Bronchial lymph node (tissue), 1 donor: ENCODE measurements around a stretch of chr17.

GRCh38 chr17:1176799-1177318, 2.9 kb downstream of the ABR start:
- PRO-cap: no peak

DNA sequence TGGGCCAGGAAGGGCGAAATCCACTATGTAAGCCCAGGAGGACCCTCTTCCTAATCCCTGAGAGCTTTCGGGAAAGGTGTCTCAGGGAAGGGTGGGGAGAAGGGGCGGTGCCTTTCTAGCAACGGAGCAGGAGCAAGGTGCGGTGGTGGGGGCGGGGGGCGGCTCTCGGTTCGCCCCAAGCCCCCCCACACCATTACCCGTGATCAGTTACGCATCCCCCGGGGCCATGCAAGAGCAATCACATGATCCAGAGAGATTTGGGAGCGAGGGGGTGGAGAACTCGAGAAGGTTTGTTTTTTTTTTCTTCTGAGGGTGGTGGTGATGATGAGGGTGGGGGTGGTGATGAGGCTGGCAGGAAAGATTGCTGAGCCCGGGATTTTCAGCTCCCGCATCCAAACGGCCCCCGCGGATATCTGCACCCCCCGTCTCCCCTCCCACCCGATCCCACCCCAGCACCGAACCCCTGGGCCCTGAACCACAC, 1.0 kb downstream of the ABR start:
- PRO-cap: no peak

DNA sequence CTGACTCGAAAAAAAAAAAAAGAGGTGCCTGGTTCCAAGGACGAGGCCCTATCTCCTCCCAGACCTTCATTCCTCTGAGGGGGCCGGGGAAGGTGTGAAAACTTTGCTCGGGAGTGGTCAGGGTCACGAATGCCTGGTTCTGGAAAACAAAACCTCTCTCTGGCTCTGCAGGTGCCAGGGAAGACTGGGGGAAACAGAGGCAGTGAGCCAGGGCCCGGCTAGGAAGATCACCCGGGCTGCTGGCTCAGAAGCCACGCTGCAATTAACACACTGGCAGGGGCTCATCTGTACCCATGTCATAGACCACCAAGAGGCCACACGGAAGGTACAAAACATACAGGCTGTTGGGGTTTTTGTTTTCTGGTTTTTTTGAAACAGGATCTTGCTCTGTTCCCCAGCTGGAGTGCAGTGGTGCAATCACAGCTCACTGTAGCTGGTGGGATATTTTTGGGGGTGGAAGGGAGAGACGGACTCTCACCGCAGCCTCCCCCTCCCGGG, 19.3 kb upstream of the ABR start:
- PRO-cap: no peak

DNA sequence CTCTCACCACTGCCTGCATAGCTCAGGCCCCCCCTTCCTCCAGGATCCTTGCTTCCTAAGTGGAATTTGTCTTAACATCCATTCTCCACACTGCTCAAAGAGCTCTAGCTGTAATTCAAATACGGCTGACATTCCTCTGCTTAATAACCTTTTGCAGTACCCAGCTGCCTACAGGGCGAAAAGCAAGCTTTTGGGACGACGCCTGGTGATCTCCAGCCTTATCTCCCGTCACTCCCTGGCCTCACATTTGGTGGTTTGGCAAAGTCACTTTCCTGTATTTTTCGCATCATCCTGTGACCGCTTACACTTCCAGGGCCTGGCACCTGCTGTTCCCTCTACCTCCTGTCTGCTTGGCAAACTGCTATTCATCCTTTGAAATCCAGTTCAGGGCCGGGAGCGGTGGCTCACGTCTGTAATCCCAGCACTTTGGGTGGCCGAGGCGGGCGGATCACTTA, 2.8 kb upstream of the BHLHA9 start:
- PRO-cap: no peak

- PRO-cap: unidirectional peak, plus-strand start at chr17:1412785
Measured at GRCh38 chr17:1412496-1413004, 12.5 kb upstream of the YWHAE start.

DNA sequence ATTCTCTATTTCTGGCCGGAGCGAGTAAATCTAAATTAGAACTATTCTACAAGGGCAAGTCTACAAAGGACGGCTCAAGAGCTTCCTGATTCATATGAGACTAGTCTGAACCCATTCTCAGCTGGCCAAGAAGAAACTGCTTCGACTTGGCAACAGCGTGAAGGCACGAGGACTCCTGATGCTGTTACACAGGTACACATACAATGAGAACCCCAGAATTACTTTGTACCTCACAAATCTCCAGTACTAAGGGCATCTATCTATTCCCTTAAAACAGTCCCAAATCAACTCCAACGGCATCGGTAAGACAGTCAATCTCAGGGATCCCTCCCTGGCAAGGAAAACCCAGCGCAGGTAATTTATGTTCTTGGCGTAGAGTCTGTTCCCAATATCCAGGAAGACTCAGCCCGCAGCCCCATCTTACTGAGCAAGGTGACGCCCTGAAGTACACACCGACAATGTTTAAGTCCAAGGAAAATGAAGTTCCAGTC, 1.4 kb downstream of the CRK start:
- PRO-cap: no peak

GRCh38 chr17:1462199-1462941, 6.3 kb upstream of the CRK start:
- PRO-cap: no peak

DNA sequence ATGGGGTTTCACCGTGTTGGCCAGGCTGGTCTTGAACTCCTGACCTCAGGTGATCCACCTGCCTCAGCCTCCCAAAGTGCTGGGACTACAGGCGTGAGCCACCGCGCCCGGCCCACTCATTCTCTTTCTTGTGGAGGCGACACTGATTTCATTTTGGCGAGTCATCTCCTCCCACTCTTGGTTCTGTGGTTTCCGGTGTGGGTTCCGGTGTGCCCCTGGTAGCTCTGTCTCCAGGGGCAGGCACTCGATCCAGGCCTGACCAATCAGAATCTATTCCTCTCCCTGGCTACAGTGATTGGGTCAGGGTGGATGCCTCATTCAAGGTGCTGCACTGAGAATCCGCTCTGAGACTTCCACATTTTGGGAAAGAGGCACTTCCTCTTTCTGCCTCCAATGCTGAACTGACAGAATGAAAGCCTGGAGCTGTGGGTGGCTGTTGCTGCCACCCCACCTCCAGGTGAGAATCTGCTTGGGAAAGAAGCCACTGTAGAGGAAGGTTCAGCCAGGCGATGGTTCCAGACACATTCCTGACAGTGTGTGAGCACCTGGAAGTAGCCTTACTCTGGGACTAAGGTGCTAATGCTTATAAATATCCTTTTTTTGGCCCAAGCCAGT, 7.2 kb upstream of the CRK start:
- PRO-cap: bidirectional peak, plus-strand start at position 347 of the sequence, minus-strand start at position 125 of the sequence

DNA sequence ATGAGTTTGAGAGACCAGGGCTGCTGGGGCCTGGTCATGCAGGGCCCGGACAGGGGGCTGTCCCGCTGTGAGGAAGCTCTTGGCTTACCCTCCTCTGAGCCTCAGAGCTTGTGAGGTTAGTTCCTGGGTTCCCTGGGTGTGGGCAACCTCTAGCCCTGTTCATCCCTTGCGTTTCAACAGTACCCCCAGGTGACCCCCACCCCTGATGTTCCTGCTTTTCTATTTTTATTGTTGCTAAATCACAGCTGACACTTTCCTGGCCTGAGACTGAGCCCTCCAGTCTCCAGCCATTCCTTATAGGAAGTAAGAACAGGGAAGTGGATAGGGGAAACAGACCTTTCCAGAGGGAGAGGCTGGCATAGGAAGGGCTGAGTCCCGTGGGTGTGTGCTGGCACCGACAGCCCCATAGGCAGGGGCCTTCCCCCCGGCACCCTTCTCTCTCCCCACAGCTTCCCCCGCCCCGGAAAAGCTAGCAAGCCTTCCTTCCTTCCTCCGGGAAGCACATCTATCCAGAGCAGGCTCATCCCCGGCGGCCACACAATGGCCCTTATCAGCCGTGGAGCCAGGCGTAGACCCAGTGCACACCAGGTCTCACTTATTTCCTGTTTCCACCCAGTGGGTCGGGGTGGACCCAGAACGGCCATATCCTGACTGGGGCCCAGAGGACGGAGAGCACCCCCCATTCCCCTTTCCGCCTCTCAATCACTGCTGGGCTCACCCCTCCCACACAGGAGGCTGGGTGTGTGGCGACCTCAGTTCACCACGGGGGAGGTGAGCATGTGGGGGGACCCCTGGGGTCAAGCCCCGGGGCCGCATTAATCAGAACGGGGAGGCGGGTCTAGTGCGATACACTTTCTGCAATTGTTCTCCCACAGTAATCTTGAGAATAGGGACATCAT, 801 bp upstream of the MYO1C start:
- PRO-cap: no peak

- PRO-cap: no peak
Measured at GRCh38 chr17:1513610-1514027, 2.8 kb downstream of the INPP5K start.

DNA sequence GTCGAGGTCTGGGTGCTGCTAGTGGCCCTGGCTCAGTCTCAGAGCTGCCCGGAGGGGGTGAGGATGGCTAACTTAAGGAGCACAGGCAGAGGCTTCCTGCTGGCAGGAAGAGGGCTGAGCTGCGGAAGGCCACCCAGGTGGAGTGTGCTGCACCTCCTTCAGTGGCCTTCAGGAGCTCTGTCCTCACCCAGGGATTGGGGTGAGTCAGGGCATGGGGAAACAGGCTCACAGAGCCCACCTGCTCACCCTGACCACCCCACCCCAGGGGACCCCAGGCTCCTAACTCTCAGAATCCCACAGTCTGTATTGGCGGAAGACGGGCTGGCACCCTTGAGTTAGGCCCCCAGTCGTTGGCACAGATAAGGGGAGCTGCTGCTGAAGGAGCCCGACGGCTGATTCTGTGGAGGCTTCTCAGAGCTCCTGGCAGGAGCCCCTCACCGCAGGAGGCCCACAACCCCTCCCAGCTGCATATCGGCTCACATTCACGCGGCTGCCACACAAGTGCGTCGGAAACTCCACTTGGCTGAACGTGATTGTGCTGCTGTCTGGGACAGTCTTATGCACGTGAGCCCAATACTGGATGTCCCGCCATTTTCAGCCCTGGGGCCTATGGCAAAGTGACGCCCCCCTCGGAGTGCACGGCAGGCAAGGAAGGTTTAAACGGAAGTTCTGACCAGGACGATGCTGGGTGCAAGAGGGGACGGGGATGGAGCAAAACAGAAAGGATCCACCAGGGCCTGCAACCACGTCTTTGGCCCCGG, 8.6 kb upstream of the PITPNA start:
- PRO-cap: no peak

GRCh38 chr17:1580868-1581245, 18.3 kb upstream of the PITPNA start:
- PRO-cap: no peak

DNA sequence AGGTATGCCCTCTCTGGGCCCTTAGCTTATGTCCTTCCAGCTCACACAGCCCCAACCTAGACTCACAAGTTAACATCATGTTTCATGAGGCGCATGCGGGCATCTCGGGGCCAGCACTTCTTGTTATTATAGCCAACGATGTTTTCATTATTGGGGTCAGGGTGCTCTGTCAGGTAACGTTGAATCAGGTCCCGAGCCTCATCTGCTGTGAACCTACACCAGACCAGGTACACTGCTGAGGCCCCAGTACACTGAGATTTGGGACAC, 11.1 kb downstream of the PRPF8 start:
- PRO-cap: no peak

DNA sequence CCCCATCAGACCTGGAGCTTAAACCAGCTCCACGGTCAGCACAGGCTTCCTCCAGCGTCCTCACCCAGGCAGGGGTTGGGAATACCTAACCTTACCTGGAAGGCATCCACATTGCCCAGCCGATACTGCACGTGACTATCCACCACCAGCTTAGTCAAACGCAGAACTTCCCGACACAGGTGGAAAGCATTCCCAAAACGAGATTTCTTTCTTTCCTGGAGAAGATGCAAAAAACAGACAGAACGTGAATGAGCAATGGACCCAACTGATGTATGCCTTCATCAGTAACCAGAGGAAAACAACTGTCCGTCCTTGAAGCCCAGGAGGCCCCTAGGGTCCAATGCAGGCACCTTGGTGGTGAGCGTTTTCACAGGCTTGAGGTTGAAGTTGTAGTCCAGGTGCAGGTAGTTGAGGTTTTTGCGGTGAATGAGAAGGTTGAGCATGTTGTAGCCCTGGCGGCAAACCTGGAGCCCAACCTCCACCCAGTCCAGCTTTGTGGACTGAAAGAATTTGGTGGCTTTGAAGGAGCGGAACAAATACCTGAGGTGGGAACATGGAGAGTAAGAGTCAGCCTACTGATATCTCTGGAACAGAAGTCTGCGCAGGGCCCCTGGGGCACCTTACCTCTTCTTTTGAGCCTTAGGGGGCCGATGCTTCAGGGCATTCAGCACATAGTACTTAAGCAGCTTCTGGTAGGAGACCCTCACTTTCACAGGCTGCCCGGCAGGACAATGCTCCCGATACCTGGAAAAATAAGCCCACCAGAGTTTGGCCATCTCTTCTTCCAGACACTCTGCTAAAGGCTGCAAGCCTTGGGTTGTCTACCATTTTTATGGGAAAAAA, 5.8 kb downstream of the PRPF8 start:
- PRO-cap: no peak

- PRO-cap: bidirectional peak, plus-strand start at chr17:1714902, minus-strand start at chr17:1714754
Measured at GRCh38 chr17:1714028-1714812, 4.0 kb upstream of the TLCD2 start.

- PRO-cap: bidirectional peak, plus-strand start at chr17:1714902, minus-strand start at chr17:1714754; unidirectional peak, plus-strand start at chr17:1715432
Measured at GRCh38 chr17:1714813-1715806, 4.9 kb upstream of the TLCD2 start.

DNA sequence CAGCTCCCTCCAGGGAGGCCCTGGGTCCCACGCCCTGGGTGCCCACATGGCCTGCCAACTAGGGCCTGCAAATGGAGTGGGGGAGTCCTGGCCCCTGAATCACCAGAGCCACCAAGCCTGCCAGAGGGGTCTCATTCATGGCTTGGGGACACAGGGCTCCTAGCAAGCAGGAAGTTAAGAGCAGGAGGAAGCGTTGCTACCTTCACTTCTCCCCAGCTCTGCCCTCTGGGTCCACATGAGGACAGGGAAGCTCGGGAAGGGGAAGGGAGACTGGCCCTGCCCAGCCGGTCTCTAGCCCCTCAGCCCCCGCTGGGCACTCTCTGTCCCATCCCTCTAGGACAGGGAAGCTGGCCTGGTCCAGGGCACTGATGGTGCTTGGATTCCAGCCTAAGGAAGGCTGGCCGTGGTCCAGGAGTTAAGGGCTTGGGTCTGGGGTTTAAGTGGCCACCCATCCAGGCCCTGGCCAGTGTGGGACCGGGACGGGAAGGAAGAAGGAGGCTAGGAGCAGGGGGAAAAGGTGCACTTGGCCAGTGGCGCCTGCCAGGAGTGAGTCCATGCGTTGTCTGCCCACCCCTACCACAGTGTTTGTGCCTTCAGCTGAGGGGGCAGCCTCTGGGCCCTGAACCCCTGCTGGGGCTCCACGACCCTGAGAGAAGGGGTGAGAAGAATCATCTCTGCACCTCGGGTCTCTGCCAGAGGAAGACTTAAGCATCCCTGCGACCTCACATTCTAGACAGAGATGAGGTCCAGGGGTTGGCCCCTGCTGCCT, 4.7 kb upstream of the SERPINF2 start:
- PRO-cap: no peak

- PRO-cap: no peak
Measured at GRCh38 chr17:1762176-1762440, 248 bp downstream of the SERPINF1 start.

GRCh38 chr17:1762920-1763663, 1.2 kb downstream of the SERPINF1 start:
- PRO-cap: unidirectional peak, minus-strand start at chr17:1763069; unidirectional peak, minus-strand start at chr17:1763201

DNA sequence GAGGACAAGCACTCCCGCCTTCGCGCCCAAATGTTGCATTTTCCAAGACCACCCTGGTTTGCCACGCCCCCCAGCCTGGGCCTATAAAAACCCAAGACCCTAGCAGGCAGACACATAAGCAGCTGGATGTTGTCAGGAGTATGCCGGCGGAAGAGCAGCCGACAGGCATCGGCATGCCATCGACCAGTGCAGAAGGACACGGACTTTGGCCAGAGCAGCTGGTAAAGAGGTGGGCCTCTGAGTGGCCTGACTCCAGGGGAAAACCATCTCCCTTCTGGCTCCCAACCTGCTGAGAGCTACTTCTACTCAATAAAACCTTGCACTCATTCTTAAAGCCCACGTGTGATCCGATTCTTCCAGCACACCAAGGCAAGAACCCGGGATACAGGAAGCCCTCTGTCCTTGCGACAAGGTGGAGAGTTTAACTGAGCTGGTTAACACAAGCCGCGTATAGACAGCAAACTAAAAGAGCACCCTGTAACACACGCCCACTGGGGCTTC, 19.0 kb downstream of the SMYD4 start:
- PRO-cap: no peak